ENCODE measurements around a stretch of chr10.

- PRO-cap, result no peak
These were observed 92.9 kb downstream of the PRKG1 start for GRCh38 chr10:51167038-51167825.

DNA sequence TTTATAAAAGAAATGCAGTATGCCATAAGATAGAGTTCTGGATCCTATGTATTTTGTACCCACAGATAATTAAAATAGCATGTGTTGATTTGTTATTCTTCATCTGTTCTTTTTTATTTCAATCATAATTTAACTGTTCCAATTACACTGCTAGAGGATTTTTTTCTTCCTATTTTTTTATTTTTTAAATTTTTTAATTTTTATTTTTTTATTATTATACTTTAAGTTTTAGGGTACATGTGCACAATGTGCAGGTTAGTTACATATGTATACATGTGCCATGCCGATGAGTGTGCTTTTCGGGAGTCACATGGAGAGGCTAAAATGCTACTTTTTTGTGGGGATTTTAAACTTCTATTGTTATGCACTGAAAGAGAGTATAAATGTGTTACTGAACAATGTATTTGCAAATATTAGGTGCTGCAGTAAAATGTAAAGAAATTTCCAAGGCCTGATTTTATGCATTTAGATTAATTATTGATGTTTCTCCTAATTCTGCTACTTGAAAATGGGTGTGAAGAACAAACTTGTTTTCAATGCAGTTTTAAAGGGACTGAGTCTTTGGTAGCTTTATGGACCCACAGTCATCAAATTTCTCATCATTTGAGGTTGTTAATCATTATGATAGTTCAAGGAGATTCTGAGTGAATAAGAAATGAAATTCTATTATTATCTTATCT lies 213.8 kb downstream of the PRKG1 start:
- PRO-cap, result no peak

DNA sequence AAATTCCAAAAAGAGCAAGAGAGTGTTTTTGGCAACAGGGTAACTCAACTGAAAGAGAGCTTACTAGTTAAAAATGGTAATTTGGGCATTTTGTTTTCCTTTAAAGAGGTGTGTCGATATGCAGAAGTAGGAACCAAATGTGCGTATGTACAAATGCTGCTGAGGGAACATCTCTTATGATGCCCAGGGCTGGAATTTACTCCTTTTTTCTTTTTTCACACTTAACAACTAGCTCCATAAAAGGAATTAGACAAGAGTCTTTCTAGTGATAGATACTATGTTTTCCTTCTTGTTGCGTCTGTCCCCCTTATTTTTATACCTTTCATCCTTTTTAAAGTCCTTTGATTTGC lies 293.0 kb downstream of the PRKG1 start:
- PRO-cap, result no peak

DNA sequence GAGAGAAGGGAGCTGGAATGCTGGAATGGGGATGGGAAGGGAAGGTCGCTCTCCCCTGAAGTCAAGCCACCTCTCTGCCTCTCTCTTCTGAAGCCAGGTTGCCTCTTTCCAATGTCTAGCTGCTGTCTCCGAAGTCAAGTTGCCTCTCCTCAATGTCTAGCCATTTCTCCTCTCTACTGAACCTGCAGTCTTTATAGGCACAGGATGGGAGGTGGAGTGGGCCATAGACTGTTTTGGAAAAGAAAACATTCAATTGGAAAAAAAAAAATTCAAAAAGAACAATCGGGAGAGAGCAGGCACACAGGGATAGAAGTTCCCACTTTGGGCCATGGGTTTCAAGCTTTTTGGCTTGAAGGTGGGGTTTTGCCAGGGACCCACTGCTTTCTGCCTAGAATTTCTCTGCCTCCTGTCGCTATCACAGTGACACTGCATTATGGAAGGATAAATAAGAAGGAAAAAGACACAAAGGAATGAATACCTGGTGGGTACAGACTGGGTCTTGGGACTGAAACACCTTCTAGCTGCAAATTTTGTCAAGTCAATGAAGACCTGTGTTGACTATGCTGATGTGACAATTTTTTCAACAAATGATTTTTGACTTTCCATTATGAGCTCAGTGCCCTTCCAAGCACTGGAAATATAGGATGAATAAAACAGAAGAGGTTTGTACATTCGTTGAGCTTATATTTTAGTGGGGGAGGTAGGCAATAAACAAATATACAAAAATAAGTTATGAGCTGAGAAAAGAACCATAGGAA lies 183.0 kb downstream of the CSTF2T start:
- PRO-cap, result no peak

DNA sequence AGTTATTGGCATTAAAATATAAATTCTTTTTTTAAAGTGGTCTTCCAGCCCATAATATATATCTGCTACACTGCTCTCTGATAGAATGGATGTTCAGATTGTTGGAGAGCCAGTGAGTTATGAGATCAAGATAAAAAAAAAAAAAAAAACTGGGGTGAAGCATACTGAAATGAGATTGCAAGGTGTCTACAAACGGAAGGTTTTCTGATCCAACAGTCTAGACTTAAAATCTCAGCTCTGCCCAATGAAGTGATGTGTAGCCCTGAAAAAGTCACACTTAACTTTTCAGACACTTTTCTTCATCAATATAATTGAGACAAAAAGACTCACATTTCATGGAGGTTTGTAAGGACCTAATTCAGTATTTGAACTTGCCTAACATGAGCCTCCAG lies 52.4 kb downstream of the CSTF2T start:
- PRO-cap, result no peak

DNA sequence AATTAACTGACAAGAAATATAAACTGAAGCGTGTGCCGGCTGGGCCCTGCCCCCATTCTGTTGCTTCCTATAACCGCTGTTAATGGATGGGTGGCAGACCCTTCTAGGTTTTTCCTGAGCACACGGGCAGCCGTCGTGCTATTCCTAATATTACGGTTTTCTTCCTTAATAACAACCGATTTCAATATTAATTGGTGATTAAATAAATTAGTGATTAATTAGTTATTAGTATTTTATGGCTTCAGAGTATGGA lies 695 bp upstream of the CSTF2T start:
- PRO-cap, result no peak

GRCh38 chr10:51894627-51895057 lies 195.2 kb upstream of the CSTF2T start:
- PRO-cap, result no peak

- PRO-cap, result no peak
These were observed 119.1 kb downstream of the MBL2 start for GRCh38 chr10:52653315-52654047.

DNA sequence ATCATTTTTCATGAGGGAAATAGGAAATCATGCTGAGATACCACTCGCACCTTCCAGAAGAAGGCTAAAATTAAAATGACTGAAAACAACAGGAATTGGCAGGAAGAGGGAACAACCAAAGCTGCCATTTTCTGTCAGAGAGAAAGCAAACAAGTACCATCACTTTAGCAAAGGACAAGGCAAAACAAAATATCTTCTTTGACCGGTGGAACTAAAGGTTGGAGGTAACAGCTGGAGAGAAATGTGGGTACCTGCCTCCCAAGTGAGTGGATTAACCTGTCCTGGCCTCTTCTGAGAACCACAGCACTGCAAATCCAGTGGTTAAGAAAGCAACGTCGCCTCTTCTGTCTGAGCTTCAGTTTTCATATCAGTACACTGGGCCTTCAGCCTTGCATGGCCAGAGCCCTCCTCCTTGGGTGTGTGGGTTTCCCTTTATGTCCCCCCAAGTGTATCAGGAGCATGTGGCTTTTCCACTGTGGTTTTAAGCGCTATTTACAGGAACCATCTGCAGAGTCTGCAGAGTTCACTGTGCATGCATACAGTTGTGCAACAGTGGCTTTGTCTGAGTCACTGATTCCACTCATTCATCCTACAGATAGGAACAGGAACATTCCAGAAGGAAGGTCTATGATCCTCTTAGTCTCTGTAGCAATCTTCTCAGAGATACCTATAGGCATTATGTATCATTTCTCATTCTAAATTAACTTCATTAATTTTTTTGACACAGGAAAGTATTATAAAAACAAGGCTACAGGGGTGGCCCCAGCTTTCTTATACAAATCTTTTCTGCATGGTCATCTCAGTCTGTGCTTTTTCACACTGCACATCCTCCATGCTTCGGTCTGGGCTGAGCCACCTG lies 17.3 kb downstream of the MBL2 start:
- PRO-cap, result no peak

DNA sequence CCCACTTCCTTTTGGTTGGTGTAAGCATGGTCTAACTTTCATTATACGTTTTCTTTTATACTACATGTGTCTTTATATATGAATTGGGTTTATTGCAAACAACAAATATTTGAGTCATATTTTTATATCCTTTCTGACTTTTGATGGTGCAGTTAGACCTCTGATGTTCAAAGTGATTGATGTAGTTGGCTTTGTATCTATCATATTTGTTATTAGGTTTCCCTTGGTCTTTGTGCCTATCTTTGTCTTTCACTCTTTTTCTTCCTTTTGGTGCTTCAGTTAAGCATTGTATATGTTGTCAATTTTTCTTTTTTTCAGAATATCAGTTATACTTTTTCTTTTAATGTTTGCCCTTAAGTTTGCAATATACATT lies 705.8 kb upstream of the ZWINT start:
- PRO-cap, result no peak

GRCh38 chr10:58191528-58192233 lies 76.0 kb downstream of the IPMK start:
- PRO-cap, result no peak

- PRO-cap, result no peak
These were observed 495 bp upstream of the CISD1 start for GRCh38 chr10:58268559-58268774.

GRCh38 chr10:59019490-59020099 lies 156.8 kb upstream of the PHYHIPL start:
- PRO-cap, result no peak

DNA sequence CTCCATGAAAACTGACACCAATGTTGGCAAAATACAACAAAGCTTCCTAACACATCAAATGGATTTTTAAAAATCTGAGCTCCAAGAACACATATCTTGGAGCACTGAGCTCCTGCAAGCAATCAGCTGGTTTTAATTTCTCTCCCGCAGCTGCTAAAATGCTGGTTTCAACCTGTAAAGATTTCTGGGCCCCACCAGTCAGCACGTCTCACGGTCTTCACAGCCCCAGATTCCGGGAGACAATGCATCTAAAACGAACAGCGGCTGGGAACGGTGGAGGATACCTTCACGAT lies 352 bp downstream of the FAM13C start:
- PRO-cap, result no peak

GRCh38 chr10:59366153-59366514 lies 3.8 kb upstream of the FAM13C start:
- PRO-cap, result no peak

- PRO-cap, result no peak
These were observed 59.2 kb upstream of the MRLN start for GRCh38 chr10:59812431-59812951.

DNA sequence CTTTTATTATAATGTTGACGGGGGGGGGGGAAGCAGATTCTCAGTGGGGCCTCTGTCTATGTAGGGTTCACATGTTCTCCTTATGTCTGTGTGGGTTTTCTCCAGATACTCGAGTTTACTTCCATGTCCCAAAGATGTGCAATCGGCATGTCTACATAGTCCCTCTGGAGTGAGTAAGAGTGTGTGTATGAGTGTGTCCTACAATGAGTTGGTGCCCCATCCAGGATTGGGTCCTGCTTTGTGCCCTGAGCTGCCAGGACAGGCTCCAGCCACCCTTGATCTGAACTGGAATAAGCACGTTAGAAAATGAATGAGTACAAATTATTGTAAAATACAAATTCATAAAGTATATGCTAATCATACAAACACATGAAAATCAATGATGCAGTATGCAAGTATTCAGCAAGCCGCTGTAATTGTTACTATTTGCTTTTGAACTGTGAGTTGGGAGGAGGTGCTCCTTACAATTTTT lies 65.3 kb upstream of the MRLN start:
- PRO-cap, result no peak

DNA sequence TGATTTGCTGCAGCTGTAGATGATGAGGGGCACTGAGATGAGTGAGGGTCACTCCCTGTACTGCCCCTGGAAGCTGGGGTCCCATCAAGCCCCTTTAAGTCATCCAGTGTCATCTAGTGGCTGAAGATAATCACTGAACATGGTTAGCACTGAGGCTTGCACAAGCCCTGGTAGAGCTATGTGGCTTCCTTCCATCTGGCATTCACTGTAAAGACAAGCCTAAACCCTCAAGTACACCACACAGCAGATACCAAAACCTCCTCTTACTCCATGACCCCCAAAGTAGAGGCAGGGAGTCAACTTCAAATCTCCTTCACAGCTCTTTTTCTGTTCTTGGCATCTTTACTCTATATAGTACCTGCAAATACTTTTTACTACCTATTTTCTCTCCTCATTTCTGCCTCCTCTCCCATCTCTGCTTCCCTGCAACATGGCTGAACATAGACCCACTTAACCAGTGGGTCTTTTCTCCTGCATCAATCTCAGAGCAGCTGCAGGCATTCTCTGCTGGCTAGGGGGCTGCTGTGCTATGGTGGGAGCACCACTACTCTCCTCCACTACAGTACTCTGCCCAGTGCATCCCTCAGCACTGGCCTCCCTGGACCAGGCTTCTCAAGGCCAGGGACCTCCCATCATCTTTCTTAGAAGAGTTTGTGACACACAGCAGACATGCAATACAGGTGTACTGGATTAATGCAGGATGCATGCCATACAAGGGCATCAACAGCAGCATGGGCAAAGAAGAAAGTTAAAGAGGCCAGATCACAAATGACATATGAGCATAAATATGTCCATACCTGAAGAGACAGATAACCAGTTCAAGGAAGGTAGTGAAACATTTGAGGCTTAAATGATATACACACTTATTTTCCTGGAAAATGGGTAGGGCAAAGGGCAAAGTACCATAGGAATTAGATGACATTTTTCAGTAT lies 73.0 kb upstream of the MRLN start:
- PRO-cap, result no peak

- PRO-cap, result no peak
These were observed 20.9 kb downstream of the CCDC6 start for GRCh38 chr10:59885391-59885989.

DNA sequence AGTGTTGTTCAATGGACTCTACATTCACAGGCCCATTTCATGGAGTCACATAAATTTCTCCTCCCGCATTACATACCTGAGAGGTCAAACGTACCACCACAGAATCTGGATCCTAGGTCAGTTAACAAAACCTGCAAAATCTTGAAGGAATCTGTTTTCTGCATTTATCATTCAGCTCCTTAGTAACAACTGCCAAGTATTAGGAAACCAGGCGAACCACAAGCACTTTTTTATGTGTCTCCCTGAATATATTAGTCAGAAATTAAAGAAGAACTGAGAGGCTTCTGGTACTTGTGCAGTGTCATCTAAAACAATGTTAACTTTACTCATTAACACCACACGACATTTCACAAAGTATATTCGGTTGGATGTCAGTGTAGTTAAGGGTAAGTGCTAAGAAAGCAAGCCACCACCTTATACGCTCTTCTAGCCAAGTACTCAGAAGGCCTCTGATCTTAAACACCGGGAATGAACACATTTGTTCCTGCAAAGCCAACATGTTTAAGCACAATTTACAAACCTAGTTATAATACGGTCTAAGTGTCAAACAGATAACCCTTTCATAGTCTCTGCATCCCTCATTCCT lies 2.4 kb downstream of the CCDC6 start:
- PRO-cap, result no peak

All from type B pancreatic cell (in vitro differentiated cells).